Ascending aorta (tissue), 1 donor: Measurements from ENCODE around the genes SELENOM, PATZ1 and DRG1.

GRCh38 chr22:30693888-30694664 lies 598 bp upstream of the OSBP2 start:
- PRO-cap, result no peak

DNA sequence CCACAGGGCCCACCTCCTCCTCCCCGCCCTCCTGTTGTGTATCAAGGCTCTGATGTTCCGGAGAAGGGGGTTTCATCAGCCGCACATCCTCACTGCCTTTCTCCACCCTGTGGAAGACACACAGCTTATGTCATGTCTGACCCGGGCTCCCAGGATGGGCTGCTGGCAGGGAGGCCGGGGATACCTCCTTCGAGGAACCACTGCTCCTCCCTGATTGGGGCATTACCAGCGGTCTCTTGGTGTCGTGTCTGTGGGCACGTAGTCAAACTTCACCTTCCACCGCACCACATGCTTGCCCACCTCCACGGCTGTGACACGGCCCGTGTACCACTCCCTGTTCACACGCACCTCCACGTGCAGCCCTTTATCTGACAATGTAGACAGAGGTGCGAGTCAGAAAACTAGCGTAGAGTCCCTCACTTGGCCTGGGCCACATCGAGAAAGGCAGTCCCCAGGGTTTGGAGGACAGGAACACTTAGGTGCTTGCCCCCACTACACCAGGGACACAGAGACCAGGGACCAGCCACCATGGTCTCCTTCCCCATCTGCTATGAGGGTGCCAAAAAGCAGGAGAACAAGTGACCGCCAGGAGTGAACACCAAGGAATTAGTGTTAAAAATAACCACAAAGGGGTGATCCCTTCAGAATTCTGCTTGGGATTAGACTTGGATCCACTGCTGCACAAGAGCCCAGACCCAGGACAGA lies 35.8 kb downstream of the MORC2 start:
- PRO-cap, result no peak

GRCh38 chr22:31083956-31085148 lies 3.2 kb downstream of the SMTN start:
- PRO-cap, result bidirectional peak, plus-strand start at chr22:31084999, minus-strand start at chr22:31084863

DNA sequence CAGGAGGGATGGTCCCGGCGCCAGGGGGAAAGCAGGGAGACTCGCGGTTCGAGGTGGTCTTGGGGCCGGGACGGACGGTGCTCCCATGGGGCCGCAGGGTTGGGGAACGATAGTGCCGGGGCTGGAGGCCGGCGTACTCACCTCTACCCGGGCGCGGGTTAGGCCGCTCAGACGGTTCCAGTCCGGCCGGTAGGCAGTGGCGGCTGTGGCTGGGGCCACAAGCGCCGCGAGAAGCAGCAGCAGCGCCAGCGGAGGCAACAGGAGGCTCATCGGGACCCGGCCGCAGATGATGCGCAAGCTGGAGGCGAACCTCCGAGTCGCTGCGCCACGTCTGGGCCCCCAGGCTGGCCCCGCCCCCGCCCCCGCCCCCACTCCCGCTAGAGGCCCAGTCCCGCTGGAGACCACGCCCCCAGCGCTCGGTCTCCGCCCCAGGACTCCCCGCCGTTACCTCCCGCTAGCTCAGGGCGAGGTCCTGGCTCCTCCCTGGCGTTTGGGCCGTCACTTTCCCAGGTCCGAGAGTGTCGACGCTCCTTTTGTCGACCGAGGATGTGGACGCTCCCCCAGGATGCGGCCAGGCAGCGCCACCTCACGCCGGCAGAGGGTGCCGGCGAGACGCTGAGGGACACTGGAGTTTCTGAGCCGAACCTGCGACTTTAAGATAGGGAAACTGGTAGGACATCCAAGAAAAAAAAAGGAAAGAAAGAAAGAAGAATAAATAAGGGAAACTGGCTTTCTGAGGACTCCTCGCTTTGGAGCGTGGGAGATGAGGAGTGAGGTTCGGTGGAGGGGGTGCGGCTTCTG lies at the start of gene SELENOM:
TSS of gene SELENOM (minus strand) at position 333 of the 801 bp plus-strand sequence.
- PRO-cap, result bidirectional peak, plus-strand start at position 501 of the sequence, minus-strand start at position 291 of the sequence

DNA sequence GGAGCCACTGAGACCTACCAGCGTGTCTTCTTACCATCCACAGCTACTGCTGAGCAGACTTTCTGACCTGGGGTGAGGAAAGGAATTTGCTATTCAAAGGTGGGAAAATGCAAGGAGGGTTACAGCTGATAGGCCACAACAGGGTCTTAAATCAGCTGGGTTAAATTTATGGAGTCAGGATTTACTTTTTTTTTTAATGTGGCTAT lies 572 bp upstream of the SELENOM start:
- PRO-cap, result no peak

- PRO-cap, result no peak
Observed at GRCh38 chr22:31126377-31127179, 3.8 kb downstream of the INPP5J start.

GRCh38 chr22:31148564-31148931 lies 8.2 kb upstream of the PLA2G3 start:
- PRO-cap, result no peak

DNA sequence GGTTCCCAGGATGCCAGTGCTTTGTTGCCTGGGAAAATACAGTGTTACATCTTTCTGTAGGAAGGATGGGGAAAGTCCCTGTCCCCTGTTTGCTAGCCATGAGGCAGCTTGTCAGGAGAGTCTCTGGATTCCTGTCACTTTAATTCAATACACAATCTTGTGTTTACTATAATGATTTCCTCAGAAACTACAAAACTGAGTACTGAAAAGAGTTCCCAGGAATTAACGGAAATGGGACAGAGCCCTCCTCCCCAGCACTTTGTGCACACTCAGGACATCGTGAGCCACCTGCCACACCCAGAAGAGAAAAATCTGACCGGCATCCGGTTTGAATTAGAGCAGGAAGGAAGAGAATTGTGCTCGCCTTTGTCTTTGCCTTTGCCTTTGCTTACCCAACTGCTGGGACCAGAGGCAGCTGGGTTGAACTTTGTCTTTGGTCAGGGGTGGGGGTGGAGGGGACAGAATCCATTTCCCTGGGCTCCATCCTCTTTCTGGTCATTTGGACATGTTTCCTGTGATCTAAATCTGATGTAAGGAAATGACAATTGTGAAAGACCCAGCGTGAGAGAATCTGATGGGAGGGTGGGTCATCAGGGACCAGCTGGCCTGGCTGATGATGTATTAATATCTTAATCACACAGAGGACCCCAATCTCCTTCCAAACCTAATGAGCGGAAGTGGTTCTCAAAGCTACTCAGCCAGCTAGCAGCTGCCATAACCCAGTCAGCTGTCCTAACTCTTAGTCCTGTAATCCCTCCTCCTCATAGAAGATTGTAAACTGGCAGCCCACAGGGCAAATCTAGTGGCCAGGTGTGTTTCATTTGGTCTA lies 1.2 kb upstream of the LIMK2 start:
- PRO-cap, result no peak

- PRO-cap, result no peak
Observed at GRCh38 chr22:31229431-31230221, 17.5 kb downstream of the LIMK2 start.

- PRO-cap, result no peak
Observed at GRCh38 chr22:31279804-31280982, 12.1 kb downstream of the PIK3IP1 start.

- PRO-cap, result no peak
Observed at GRCh38 chr22:31342351-31342995, 3.7 kb downstream of the PATZ1 start.

DNA sequence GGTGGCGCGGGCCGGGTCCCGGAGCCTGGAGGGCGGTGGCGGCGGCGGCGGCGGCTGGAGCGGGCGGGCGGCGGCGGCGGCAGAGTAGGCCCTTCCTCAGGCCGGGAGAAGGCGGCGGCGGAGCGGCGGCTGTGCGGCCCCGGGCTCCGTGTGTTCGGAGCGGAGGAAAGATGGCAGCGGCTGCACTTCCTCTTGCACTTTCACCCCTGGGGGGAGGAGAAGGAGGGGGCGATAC lies at the start of gene PATZ1:
TSS of gene PATZ1 (minus strand) at position 175 of the 235 bp plus-strand sequence.
- PRO-cap, result unidirectional peak, minus-strand start at position 154 of the sequence

DNA sequence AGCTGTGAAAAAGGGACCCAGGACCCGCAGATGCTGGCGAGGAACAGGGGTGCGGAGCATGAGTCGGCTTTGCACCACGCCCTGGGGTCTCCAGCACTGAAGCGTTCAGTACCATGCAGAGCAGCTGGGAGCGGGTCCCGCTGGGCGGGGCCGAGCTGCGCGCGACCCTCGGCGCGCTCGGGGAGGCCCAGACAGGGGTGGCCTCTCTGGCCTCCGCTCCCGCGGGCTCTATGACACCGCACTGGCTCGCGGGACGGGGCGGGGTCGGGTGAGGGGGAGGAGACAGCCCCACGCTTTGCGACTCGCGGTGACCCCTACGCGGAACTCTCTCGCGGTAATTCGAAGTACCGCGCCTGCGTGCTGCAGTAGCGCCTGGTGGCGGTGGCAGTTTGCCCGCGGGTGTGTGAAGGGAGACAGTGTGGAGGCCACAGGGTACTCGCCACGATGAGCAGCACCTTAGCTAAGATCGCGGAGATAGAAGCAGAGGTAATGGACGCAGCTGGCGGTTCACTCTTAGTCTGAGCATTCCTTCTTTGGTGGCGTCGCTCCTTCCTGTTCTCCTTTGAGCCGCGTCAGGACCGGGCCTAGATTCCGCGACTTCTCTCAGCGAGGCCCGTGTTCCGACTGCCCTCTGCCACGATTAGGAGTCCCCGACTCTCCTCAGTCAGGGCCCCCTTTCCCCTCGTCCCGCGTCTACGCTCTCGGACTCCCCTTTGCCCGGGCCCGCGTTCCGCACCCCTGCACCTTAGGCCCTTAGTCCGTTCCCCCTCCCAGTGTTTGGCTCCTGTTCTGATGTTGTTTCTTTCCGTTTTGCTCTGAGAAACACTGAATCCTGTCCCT lies at the start of gene DRG1:
TSS of gene DRG1 (plus strand) at position 365 of the 840 bp plus-strand sequence.
- PRO-cap, result bidirectional peak, plus-strand start at position 407 of the sequence, minus-strand start at position 230 of the sequence

DNA sequence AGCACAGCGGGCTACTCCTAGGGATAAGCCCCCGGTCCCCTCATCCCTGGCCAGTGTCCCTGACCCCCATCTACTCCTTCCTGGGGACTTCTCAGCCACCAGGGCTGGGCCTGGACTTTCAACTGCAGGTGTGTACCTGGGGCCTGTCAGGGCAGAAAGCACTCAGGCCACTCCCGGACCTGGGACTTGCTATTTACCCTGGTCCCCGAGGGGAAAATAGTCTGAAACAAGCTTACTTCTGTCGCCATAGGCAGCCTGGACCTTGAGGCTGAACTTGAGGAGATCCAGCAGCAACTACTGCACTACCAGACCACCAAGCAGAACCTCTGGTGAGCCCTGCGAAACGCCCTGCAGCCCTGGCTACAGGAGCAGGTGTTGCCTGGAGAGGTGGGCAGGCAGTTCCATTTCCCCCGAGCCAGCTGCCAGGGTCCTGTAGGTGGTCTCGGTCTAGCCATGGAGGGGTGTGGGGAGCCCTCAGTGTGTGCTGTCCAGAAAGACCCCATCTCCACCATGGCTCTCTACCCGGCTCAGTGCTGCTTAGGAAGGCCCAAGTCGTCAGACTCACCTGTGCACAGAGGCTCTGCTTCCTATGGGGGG lies 45.2 kb downstream of the PISD start:
- PRO-cap, result no peak

DNA sequence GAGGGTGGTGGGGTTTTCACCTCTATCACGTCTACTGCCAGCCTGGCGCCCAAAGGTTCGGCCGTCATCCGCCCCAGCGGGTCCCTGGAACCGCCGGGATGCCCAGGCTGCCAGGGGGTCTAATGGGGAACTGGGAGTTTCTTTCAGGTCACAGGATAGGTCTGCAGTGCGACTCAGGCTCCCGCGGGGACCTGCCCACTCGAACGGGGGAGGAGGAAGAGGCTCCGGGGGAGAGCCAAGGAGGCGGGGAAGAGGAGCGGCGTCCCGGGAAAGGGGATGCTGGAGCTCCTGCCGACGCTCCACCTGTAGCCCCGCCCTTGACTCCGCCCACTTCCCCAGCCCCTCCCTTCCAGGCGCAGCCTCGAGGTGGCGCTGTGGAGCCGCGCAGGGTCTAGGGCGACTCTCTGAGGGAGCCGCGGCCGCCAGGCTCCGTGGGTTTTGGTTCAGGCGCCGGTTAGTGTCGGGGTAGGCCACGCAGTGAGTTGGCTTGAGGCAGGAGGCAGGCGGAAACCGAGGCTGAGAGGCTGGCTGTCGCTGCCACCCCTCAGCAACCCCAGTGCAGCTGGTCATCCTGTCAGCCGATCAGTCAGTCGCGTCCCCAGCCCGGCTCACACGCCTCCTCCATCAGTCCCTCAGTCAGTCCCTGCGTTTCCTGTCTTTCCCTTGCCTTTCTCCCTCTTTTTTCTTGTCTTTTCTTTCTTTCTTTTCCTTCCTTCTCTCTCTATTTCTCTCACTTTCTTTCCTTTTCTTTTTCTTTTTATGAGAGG lies 26.3 kb downstream of the YWHAH start:
- PRO-cap, result no peak

- PRO-cap, result no peak
Observed at GRCh38 chr22:32059464-32060008, 16.5 kb downstream of the SLC5A1 start.

GRCh38 chr22:32625848-32626534 lies 151.4 kb downstream of the FBXO7 start:
- PRO-cap, result no peak

DNA sequence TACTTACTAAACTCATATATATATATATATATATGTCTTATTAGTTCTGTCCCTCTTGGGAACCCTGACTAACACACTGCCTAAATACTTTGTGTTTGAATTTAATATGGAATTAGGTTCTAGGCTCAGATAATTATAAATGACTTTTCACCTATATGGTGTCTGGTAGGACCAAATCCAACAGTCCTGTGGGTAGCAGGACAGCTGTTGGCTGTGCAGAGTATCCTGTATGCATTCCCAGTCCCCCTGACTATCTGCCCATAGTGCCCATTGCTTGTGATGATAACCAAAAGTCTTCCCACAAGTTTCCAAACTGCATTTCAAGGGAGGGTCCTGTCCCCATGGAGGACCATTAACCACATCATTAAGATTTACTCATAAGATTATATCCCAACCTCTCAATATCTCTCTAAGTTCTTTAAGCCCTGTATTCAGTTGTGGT lies 42.8 kb upstream of the TIMP3 start:
- PRO-cap, result no peak

DNA sequence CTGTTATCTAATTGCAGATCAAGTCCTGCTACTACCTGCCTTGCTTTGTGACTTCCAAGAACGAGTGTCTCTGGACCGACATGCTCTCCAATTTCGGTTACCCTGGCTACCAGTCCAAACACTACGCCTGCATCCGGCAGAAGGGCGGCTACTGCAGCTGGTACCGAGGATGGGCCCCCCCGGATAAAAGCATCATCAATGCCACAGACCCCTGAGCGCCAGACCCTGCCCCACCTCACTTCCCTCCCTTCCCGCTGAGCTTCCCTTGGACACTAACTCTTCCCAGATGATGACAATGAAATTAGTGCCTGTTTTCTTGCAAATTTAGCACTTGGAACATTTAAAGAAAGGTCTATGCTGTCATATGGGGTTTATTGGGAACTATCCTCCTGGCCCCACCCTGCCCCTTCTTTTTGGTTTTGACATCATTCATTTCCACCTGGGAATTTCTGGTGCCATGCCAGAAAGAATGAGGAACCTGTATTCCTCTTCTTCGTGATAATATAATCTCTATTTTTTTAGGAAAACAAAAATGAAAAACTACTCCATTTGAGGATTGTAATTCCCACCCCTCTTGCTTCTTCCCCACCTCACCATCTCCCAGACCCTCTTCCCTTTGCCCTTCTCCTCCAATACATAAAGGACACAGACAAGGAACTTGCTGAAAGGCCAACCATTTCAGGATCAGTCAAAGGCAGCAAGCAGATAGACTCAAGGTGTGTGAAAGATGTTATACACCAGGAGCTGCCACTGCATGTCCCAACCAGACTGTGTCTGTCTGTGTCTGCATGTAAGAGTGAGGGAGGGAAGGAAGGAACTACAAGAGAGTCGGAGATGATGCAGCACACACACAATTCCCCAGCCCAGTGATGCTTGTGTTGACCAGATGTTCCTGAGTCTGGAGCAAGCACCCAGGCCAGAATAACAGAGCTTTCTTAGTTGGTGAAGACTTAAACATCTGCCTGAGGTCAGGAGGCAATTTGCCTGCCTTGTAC lies 58.0 kb downstream of the TIMP3 start:
- PRO-cap, result no peak

GRCh38 chr22:32863258-32863717 lies 61.8 kb downstream of the TIMP3 start:
- PRO-cap, result no peak